ENCODE results near the genes NT5DC1, CALHM6 and TRAPPC3L.

- PRO-cap, 4 experiments = no peak in any of the 4 experiments
- RAMPAGE, long total RNA, 4 experiments = no peak in any of the 4 experiments
Observed at GRCh38 chr6:113971740-113972085, 765 bp upstream of the HDAC2 start.

DNA sequence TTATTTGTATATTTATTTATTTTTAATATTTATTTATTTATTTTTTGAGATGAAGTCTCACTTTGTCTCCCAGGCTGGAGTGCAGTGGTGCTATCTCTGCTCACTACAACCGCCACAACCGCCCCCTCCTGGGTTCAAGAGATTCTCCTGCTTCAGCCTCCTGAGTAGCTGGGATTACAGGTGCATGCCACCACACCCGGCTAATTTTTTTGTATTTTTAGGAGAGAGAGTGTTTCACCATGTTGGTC is 699.3 kb downstream of the FRK start:
- PRO-cap, 4 experiments = no peak in any of the 4 experiments
- RAMPAGE, long total RNA, 4 experiments = no peak in any of the 4 experiments

DNA sequence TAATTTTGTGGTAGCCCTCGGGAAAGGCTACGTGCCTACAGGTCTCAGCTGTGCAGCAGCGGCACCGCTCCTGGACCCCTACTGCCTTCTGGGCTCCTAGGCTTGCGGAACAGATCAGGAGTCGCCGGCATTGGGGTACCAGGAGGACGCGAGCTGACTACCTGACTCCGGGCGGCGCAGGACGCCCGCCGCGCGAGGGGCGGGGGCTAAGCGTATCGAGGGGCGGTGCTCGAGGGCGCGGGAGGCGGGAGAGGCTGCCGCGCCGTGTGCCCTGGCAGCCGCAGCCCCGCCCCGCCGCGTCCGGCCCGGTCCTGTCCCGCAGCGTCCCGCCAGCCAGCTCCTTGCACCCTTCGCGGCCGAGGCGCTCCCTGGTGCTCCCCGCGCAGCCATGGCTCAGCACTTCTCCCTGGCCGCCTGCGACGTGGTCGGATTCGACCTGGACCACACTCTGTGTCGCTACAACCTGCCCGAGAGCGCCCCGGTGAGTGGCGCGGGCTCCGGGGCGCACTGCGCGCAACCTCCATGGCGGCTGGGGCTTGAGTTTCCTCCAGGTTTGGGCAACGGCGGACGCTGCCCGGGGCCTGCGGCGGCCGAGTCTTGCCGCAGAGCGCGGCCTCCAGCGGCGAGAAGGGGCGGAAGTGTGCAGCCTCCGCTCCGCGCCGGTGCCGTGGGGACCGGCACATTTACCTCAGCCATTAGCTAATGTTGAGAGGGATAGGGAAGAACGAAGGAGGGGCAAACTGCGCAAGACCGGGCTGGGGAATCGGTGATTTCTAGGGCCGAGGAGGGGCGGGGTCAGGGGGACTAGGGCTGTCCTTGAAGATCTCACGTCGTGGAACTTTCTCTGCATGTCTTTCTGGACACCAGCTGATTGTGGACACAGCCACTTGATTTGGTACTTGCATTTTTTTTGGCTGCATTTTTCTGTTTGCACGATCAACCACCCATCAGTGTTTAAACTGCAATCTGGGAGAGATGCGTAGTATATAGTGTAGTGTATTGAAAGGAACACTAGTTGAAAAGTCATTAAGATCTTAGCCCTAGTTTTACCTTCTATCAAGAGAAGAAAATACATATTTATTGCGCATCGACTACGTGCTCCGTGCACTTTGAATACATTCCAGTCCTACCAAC is at the start of gene NT5DC1:
NT5DC1 (plus strand) TSS at position 311 of the 1,134 bp plus-strand sequence.
- PRO-cap, 4 experiments = peak in 4 of 4 experiments; most common plus-strand start position 550 of the sequence (in 3); most common minus-strand start position 155 of the sequence (in 4)
- RAMPAGE, long total RNA, 4 experiments = start-site peak on the plus strand in 2 of 4 experiments, centred at positions 322 to 339 of the sequence, 39 to 181 reads per replicate; start-site peak on the minus strand in 2 of 4 experiments, centred at positions 170 to 184 of the sequence, 8 to 23 reads per replicate

- PRO-cap, 4 experiments = no peak in any of the 4 experiments
- RAMPAGE, long total RNA, 4 experiments = no peak in any of the 4 experiments
Observed at GRCh38 chr6:116276573-116276888, 3.2 kb downstream of the TSPYL1 start.

DNA sequence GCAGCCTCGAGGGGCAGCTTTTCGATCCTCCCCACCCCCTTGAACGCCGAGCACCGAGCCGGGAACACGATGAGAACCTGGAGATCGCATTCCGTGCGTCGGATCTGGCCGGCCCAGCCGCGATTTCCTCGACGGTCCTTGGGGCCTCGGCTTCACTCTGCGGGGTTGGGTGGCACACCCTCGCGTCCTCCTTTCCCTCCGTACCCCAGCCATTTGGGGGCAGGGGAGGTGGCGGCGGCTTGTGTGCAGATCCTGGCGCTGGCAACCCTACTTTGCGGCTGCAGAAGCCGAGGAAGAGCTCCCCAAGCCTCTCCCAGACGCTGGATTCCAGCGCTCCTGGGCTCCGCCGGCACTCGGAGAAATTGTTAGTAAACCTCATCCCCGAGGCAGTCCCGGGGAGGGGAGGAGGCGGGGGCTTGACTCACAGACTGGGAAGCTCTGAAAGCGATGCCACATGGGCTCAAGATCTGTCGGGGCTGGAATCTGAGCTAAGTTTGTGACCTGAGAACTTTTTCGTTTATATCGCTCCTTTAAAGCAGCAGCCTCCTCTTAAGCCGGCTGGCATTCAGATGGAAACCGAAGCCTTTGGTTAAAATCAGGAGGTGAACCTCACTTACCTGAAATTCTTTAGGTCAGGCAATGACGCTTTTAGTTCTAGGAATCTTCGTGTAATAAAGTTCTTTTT is 745 bp downstream of the DSE start:
- PRO-cap, 4 experiments = peak in 4 of 4 experiments; most common plus-strand start position 89 of the sequence (in 3); most common minus-strand start position 338 of the sequence (in 4)
- RAMPAGE, long total RNA, 4 experiments = no peak in any of the 4 experiments

- PRO-cap, 4 experiments = no peak in any of the 4 experiments
- RAMPAGE, long total RNA, 4 experiments = no peak in any of the 4 experiments
Observed at GRCh38 chr6:116404954-116405716, 34.4 kb downstream of the DSE start.

DNA sequence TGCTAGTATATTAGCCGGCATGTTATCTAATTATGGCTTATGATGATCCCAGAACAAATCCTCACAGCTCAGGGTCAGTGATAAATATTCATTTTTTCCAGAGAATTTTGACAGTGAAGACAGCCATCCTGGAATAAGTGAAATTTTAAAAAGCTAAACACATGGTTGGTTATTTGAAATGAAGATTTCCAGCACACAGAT is 34.3 kb upstream of the CALHM6 start:
- PRO-cap, 4 experiments = peak in 3 of 4 experiments; most common plus-strand start position 105 of the sequence (in 2)
- RAMPAGE, long total RNA, 4 experiments = no peak in any of the 4 experiments

GRCh38 chr6:116461179-116461433 is at the start of gene CALHM6:
TSS of gene CALHM6 (plus strand) at chr6:116461375.
- PRO-cap, 4 experiments = peak in 3 of 4 experiments; most common minus-strand start chr6:116461295 (in 1)
- RAMPAGE, long total RNA, 4 experiments = no peak in any of the 4 experiments

- PRO-cap, 4 experiments = no peak in any of the 4 experiments
- RAMPAGE, long total RNA, 4 experiments = no peak in any of the 4 experiments
Observed at GRCh38 chr6:116545452-116545815, at the start of gene TRAPPC3L. TSS of gene TRAPPC3L (minus strand) at chr6:116545684.

DNA sequence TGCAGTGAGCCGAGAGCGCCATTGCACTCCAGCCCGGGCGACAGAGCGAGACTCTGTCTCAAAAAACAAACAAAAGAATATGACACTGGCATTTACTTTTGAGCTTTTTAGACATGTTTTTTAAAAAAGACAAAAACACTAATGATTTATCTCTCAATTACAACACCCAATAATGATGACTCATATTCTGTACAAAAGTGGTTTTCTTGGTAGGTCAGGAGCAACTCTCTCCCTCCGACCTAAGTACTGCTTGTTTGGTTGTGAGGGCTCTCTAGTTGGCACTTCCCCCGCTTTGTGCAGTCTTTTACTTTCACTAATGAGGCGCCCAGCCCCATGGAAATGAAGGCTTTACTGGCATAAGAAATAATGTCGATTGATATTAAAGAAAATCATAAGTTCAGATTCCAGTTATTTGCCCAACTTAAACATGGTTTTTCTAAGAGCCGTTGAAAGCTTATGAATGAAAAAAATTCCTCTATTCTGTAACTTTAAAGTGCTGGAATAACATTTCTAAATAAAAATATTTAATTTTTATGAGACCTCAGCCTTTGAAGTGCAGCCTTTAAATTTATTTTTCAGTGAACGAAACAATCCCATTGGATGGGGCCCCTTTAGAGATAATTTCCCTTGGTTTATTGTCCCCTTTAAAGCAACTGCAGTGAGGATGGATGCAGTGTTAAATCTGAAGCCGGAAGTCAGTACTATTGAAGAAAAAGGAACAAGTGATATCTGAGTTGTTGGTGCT is 1.4 kb downstream of the KPNA5 start:
- PRO-cap, 4 experiments = peak in 1 of 4 experiments; most common minus-strand start position 256 of the sequence (in 1)
- RAMPAGE, long total RNA, 4 experiments = no peak in any of the 4 experiments

GRCh38 chr6:117485316-117485858 is 2.9 kb downstream of the DCBLD1 start:
- PRO-cap, 4 experiments = no peak in any of the 4 experiments
- RAMPAGE, long total RNA, 4 experiments = no peak in any of the 4 experiments

- PRO-cap, 4 experiments = no peak in any of the 4 experiments
- RAMPAGE, long total RNA, 4 experiments = no peak in any of the 4 experiments
Observed at GRCh38 chr6:117999134-117999563, 92.1 kb downstream of the SLC35F1 start.

- PRO-cap, 4 experiments = no peak in any of the 4 experiments
- RAMPAGE, long total RNA, 4 experiments = no peak in any of the 4 experiments
Observed at GRCh38 chr6:118372132-118373085, 175.7 kb upstream of the PLN start.

- PRO-cap, 4 experiments = no peak in any of the 4 experiments
- RAMPAGE, long total RNA, 4 experiments = no peak in any of the 4 experiments
Observed at GRCh38 chr6:118470438-118471038, 77.6 kb upstream of the PLN start.

GRCh38 chr6:118481716-118482122 is 66.4 kb upstream of the PLN start:
- PRO-cap, 4 experiments = no peak in any of the 4 experiments
- RAMPAGE, long total RNA, 4 experiments = no peak in any of the 4 experiments

- PRO-cap, 4 experiments = no peak in any of the 4 experiments
- RAMPAGE, long total RNA, 4 experiments = no peak in any of the 4 experiments
Observed at GRCh38 chr6:118652294-118652717, 915 bp upstream of the CEP85L start.

DNA sequence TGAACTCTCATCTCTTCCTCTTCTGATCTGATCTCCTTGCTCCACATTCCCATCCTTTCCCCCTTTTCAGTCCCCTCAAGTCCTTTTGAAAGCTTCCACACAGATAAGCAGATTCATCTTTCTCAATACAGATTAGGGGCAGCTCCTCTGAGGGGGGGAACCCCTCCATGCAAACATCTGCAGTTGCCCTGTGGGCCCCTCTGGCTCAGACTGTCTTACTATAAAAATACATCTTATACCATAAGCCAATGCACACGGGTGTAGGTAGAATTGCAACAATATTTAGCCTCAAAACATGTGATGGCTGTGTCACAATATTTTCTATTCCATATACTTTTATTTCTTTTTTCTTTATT is 68.4 kb upstream of the CEP85L start:
- PRO-cap, 4 experiments = no peak in any of the 4 experiments
- RAMPAGE, long total RNA, 4 experiments = no peak in any of the 4 experiments

GRCh38 chr6:118724032-118724692 is 72.8 kb upstream of the CEP85L start:
- PRO-cap, 4 experiments = peak in 3 of 4 experiments; most common plus-strand start chr6:118724443 (in 3)
- RAMPAGE, long total RNA, 4 experiments = no peak in any of the 4 experiments

GRCh38 chr6:118896043-118896790 is 2.3 kb downstream of the ASF1A start:
- PRO-cap, 4 experiments = no peak in any of the 4 experiments
- RAMPAGE, long total RNA, 4 experiments = no peak in any of the 4 experiments

- PRO-cap, 4 experiments = no peak in any of the 4 experiments
- RAMPAGE, long total RNA, 4 experiments = no peak in any of the 4 experiments
Observed at GRCh38 chr6:119179159-119179829, 100.8 kb upstream of the FAM184A start.

Measured in spleen (tissue), 7 donors.